ENCODE data around the genes NLGN3 and ABCB7.

- PRO-cap, result no peak
- RAMPAGE, long total RNA, 4 experiments, result start-site peak on the plus strand in 2 of 4 experiments, at chrX:71144828-71144878 at its widest, 16 to 55 reads per replicate
Measured at GRCh38 chrX:71144578-71144974, at the start of gene NLGN3. Gene NLGN3 (plus strand): TSS chrX:71144841.

DNA sequence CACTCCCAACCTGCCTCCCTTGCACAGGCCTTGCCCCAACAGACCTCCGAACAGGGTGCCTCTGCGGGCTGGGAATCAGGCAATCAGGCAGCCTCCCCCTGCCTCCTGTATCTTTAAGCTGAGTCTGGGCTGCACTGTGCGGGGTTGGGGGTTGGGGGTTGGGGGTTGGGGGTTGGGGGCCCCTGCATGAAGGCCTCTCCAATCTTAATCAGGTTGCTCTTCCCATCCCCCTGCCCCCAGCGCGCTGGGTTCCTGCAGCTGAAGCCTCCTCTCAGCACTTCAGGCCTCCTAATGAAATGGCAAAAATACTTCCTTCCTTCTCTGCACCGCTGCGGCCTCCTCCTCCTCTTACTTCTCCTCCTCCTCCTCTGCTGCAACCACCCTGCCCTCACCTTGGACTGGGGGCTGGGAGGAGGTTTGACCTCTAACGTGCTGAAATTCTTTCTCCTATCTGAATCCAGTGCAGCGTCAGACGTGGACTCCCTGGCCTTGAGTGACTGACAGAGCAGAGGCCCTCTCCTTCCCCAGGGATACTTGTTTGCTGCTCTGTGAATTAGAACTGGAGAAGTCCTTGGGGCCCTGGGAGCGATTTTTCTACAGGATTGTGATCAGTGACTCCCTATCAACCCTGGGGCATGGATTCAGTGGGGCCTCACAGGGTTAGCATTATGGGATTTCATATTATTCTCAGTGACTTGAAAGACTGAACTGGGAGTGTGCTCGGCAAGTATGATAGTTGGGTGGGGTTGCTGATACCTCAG lies 26.7 kb downstream of the NLGN3 start:
- PRO-cap, result no peak
- RAMPAGE, long total RNA, 4 experiments, result no peak in any of the 4 experiments

DNA sequence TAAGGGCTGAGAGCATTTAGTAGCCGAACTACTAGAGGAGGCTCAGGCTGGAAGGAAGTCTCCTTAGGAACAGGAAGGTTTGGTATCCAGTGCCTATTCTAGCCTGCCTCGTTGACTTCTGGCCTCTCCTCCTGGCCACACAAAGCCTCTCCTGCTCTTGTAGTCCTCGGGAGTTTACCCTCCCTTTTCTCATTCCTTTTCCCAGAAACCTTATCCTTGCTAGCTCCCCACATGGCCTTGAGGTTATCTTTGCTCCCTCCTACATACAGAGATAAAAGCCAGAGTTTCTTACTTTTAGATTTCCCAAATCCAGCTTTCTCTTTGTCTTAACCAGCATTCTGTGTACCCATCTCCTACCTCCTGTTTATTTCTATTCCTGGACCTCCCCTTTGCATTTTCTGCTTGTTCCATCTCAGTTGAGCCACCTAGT lies 1.6 kb upstream of the ZMYM3 start:
- PRO-cap, result no peak
- RAMPAGE, long total RNA, 4 experiments, result no peak in any of the 4 experiments

- PRO-cap, result no peak
- RAMPAGE, long total RNA, 4 experiments, result no peak in any of the 4 experiments
Measured at GRCh38 chrX:71283780-71284588, 549 bp downstream of the NONO start.

GRCh38 chrX:71299840-71300936 lies 1.4 kb upstream of the ITGB1BP2 start:
- PRO-cap, result no peak
- RAMPAGE, long total RNA, 4 experiments, result no peak in any of the 4 experiments

- PRO-cap, result no peak
- RAMPAGE, long total RNA, 4 experiments, result no peak in any of the 4 experiments
Measured at GRCh38 chrX:71378191-71379210, 12.3 kb downstream of the TAF1 start.

DNA sequence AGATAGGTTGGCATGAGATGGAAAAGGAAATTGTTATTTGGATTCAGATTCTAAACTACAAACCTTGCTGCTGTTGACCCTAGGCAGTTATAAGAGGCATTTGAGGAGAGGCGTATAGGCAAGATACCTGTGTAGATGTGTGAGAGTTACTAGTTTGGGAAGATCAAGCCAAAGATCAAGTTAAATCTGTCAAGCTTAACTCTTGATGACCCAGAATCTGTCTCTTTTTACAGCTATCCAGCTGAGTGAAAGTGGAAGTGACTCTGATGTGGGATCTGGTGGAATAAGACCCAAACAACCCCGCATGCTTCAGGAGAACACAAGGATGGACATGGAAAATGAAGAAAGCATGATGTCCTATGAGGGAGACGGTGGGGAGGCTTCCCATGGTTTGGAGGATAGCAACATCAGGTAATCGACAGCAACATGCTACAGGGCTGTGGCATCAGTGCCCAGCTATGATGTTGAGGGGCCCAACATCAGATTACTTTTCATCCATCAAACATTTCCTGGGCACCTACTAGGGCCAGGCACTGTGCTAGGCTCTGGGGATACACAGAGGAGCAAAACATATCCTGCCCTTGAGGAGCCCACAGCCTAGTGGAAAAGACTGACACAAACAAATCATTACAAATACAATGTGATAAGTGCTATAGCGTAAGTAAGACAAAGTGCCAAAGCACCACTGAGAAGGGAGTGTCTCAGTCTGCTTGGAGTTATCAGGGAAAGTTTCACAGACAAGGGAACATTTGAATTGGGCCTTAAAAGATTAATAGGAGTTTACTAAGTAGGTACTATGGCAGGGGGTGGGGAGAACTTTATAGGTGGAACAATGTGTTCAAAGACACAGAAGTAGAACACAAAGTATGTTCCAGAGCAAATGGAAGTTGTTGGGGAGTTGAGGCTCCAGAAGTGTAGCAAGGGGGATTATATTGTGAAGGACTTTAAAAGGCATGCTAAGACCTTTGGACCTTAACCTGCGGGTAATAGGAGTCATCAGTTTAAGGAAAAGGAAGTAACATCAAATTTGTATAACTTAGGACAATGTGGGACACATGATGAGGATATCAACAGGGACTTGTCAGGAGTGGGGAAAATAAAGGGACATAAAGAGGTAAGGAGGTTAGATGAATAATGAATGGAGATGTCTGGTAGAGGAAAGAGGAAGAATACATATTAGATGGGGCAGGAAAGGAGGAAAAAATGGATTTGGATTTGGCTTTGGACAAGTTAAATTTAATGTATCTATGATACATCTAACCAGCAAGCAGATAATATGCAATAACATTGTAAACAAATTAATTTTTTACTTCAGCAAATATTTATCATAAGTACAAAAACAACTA lies 72.0 kb upstream of the OGT start:
- PRO-cap, result no peak
- RAMPAGE, long total RNA, 4 experiments, result no peak in any of the 4 experiments

DNA sequence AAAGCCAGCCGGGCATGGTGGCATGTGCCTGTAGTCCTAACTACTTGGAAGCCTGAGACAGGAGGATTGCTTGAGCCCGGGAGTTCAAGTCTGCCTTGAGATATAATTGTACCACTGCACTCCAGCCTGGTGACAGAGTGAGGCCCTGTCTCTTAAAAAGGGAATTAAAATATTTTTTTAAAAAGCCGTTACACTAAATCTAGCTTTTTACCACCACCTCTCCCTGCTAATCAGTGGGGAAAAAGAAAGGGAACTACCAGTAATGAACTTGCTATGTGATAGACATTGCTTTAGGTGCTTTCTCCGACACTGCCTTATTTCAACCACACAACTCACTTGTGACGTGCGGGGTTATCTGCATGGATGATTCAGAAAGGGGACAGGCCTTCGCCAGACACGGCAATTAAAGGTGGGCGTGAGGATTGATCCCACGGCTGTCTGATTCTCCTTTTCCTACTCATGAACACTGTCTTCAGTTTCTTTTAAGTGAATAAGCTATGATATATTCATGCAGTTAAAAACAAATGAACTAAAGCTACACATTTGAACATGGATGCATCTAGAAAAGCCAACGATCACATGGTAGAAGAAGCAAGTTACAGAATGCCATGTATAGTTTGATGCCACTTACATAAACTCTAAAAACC lies 849 bp upstream of the CXCR3 start:
- PRO-cap, result no peak
- RAMPAGE, long total RNA, 4 experiments, result no peak in any of the 4 experiments

- PRO-cap, result no peak
- RAMPAGE, long total RNA, 4 experiments, result no peak in any of the 4 experiments
Measured at GRCh38 chrX:71991080-71991552, 80.5 kb downstream of the NHSL2 start.

DNA sequence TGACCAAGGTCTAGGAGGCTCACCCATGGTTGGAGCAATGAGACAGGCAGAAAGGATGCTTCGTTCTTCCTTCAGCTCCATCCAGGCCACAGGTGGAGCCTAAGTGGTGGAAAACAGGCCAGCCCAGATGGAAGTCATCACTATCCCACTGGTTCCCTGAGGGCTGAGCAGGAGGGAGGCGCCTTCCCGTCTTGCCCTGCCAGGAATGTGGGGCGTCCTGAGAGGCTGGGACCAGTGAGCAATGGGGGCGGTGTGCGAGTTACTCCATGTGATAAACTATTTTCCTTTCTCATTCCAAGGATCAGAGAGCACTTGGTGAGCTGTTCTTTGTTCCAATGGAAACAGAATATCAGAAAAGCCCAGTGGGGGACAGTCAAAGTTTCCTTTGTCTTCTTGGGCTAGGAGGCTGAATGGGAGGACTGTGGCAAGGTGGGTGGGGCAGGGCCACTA lies 86.1 kb downstream of the NHSL2 start:
- PRO-cap, result no peak
- RAMPAGE, long total RNA, 4 experiments, result no peak in any of the 4 experiments

DNA sequence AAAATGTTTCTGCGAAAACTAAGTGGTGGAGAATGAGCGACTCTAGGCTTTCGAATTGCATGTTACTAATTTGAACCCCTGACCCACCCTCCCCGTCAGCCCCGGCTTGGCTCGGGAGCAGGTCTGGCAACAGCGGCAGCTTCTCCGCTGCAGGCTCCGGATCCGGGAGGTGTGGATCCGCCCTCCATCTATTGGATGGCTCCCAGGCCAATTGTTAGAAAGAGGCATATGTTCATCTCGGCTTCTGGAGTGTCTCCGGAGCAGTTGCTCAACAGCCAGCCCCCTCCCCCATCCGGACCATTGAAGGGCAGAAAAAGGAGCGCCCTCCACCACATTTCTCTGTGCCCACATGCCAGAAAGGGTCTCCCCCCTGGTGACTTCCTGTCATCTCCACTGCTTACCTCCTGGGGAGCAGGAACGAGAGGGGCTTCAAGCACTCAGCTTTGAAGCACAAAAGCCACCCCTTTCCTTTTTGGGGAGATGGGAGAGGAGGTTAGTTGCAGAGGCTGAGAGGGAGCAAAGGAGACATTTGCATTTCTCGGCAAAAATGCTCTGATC lies 3.2 kb upstream of the CITED1 start:
- PRO-cap, result no peak
- RAMPAGE, long total RNA, 4 experiments, result no peak in any of the 4 experiments

DNA sequence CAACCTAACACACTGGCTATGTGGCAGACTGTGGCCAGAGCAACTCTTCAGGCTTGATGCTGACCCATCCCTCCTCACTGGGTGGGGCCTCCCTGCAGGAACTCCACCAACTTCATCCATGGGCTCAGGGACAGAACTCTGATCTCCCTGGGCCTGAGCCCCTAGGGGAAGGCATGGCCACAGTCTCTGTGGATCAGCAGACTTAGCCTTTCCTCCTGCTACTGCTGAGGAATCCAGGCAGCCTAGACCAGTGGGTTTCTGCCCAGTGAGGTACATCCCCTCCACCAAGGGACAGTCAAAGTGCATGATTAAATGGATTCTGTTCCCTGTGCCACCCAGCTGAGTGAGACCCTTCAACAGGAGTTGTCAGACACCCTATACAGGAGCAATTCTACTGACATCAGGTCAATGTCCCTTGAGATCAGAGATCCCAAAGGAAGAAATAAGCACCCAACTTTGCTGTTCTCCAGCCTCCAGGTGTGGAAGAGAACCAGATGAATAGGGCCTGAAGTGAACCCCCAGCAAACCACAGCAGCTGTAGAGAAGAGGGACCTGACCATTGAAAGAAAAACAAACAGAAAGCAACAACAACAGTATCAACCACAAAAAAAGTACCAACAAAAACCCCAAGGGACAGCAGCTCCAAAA lies 84.7 kb downstream of the CHIC1 start:
- PRO-cap, result no peak
- RAMPAGE, long total RNA, 4 experiments, result no peak in any of the 4 experiments

DNA sequence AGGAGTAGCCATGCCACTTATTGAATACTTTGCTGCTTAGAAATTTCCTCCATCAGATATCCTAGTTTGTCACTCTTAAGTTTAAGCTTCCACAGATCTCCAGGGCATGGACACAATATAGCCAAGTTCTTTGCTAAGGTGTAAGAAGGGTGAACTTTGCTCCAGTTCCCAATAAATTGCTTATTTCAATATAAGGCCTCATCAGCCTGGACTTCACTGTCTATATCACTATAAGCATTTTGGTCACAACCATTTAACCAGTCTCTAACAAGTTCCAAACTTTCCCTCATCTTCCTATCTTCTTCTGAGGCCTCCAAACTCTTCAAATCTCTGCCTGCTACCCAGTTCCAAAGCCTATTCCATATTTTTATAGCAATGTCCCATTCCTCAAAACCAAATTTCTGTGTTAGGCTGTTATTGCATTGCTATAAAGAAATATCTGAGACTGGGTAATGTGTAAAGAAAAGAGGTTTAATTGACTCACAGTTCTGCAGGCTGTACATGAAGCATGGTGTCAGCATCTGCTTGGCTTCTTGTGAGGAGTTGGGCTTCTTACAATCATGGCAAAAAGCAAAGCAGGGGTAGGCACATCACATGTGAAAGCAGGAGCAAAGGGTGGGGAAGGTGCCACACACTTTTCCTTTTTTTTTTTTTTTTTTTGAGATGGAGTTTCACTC lies 213.3 kb upstream of the ZCCHC13 start:
- PRO-cap, result no peak
- RAMPAGE, long total RNA, 4 experiments, result no peak in any of the 4 experiments

- PRO-cap, result no peak
- RAMPAGE, long total RNA, 4 experiments, result no peak in any of the 4 experiments
Measured at GRCh38 chrX:74251309-74251938, 52.6 kb upstream of the ZCCHC13 start.

DNA sequence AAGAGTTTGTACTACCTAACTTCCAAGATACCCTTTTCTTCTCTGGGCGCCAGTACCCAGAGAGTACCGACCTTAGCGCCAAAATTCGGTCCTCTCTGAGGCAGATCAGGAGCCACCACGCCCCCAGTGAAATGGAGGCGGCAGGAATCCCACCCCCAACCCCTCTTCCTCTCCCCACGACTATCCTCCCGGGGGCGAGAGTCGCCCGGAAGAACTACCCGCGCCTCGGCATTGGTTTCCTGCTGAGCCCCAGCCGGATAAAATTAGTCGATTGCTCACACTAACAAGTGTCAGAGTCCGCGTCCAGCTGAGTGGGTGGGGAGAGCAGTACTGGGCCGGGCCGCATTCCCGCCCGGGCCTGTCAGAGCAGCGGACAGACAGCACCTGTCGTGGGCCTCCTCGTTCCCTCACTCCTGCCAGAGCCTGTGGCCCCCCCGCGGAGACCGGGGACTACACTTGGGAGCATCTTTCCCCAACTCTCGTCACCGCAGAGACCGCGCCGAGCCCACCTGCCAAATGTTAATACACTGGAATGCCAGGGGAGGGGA lies 78.7 kb downstream of the RLIM start:
- PRO-cap, result bidirectional peak, plus-strand start at position 361 of the sequence, minus-strand start at position 216 of the sequence
- RAMPAGE, long total RNA, 4 experiments, result no peak in any of the 4 experiments

DNA sequence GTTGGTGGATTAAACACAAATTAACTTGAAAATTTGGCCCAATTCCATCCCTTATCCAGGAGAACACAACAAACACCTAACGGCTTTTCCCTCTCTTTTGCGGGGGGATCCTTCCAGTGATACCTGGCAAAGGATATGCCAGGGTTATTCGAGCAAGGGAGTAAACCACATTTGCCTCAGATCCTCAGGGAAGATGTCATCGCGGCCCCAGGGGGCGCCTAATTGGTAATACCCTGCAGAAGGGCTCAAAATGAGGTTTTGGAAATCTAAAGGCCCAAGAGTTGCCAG lies 805 bp downstream of the RLIM start:
- PRO-cap, result no peak
- RAMPAGE, long total RNA, 4 experiments, result no peak in any of the 4 experiments

- PRO-cap, result no peak
- RAMPAGE, long total RNA, 4 experiments, result no peak in any of the 4 experiments
Measured at GRCh38 chrX:74743244-74744085, 129.0 kb upstream of the RLIM start.

- PRO-cap, result no peak
- RAMPAGE, long total RNA, 4 experiments, result no peak in any of the 4 experiments
Measured at GRCh38 chrX:75155269-75155746, 775 bp downstream of the ABCB7 start.

- PRO-cap, result unidirectional peak, minus-strand start at chrX:75156253
- RAMPAGE, long total RNA, 4 experiments, result start-site peak on the minus strand in 1 of 4 experiments, at chrX:75156246-75156304 at its widest, 188 reads per replicate
Measured at GRCh38 chrX:75155827-75156870, at the start of gene ABCB7. Gene ABCB7 (minus strand): TSS chrX:75156283.

- PRO-cap, result no peak
- RAMPAGE, long total RNA, 4 experiments, result no peak in any of the 4 experiments
Measured at GRCh38 chrX:76509023-76509494, 81.5 kb downstream of the MAGEE1 start.